Melanocyte of skin (primary cell): ENCODE measurements around the gene HPS4.

DNA sequence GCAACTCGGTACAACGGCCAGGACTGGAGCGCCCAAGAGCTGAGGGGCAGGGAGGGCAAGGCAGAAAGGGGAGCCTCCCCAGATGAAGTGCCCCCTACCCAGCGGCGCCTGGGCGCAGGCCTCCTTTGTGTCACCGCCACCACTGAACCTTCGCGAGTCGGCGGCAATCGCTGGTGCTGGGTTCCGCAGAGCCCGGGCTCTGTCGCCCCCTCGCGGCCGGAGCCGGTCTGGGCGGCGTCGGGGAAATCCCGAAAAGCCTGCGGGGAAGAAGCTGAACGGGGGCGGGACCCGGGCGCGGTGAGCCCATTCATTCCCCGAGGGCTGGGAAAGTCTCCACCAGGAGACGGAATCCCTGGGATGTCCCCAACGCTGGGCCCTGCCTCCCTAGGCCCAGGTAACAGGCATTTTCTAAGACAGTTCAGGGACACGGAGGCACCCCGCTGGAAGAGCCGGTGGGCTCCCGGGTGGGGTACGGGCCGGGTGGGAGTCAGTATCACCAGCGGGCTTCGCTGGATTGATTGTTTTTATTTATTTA lies 8.1 kb upstream of the SLC2A11 start:
- CAGE, long polyA plus RNA, 2 experiments, result no peak in any of the 2 experiments

DNA sequence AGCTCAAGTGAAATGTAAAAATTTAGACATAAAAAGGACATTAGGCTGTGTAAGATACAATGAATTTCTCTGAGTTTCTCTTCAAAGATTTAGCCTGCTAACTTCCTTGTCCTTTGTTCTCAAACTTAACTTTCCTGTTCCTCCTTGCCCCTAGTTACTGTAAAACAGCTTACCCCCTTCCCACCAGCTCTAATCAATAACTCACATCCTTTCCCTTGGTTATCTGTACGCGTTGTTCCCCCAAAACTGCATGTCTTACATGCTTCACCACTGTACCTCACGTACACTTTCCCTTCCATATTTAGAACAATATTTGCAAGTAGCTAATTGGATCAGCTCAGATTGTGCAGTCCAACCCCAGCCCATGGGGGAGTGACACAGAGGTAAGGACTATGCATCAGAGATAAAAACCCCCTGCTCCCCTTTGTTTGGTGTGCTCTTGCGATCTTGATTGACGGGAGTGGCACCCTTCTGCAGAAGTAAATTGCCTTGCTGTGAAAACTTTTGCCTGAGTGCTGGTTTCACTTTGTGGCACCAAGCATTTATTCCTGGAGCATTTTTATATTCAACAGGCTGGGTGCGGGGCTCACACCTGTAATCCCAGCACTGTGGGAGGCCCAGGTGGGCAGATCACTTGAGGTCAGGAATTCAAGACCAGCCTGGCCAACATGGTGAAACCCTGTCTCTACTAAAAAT lies 30.9 kb downstream of the MIF start:
- CAGE, long polyA plus RNA, 2 experiments, result no peak in any of the 2 experiments

GRCh38 chr22:24070478-24071083 lies 59.5 kb downstream of the CABIN1 start:
- CAGE, long polyA plus RNA, 2 experiments, result no peak in any of the 2 experiments

DNA sequence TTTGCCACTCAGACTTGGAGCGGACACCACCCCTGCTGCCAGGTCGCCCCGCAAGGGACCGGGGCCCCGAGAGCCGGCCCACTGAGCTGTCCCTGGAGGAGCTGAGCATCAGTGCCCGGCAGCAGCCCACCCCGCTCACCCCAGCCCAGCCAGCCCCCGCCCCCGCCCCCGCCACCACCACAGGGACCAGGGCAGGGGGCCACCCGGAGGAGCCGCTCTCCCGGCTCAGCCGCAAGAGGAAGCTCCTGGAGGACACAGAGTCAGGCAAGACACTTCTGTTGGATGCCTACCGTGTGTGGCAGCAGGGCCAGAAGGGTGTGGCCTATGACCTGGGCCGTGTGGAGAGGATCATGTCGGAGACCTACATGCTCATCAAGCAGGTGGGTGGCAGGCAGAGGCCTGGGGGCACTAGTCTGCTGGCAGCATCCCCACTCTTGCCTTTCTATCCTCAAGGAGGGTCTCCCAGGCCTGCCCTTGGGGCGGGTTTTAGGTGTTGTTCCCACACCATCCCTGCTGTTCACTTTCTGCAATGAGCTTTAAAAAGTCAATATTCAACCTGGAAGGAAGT lies 14.3 kb upstream of the SUSD2 start:
- CAGE, long polyA plus RNA, 2 experiments, result no peak in any of the 2 experiments

GRCh38 chr22:24176360-24176928 lies 4.8 kb upstream of the SUSD2 start:
- CAGE, long polyA plus RNA, 2 experiments, result no peak in any of the 2 experiments

DNA sequence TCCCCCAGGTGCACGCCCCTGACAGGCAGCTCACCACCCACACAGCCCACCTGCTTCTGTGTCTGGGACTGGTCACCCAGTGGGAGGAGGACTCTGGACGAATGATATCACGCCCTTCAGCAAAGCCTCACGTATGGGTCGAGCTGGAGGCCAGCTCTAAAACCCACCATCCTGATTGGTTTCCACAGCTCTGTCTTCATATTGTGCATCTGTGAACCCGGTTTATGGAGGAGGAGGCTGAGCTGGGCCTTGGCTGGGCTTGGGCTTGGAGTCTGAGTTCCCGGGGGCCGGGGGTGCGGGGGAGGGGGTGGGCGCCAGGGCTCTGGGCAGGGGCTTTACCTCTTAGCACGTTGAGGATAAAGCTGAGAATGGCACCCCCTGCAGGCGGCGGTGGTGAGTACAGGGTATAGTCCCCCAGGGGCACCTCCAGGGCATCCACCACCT lies 13.8 kb downstream of the GGT5 start:
- CAGE, long polyA plus RNA, 2 experiments, result no peak in any of the 2 experiments

GRCh38 chr22:24246136-24246781 lies 1.4 kb upstream of the GGT5 start:
- CAGE, long polyA plus RNA, 2 experiments, result no peak in any of the 2 experiments

GRCh38 chr22:24500127-24500934 lies 5.2 kb downstream of the UPB1 start:
- CAGE, long polyA plus RNA, 2 experiments, result no peak in any of the 2 experiments

GRCh38 chr22:24543720-24544554 lies 11.0 kb downstream of the GUCD1 start:
- CAGE, long polyA plus RNA, 2 experiments, result no peak in any of the 2 experiments

- CAGE, long polyA plus RNA, 2 experiments, result no peak in any of the 2 experiments
Measured at GRCh38 chr22:24894973-24895327, 51.5 kb downstream of the LHFPL7 start.

- CAGE, long polyA plus RNA, 2 experiments, result no peak in any of the 2 experiments
Measured at GRCh38 chr22:25007698-25007951, 55.1 kb downstream of the KIAA1671 start.

DNA sequence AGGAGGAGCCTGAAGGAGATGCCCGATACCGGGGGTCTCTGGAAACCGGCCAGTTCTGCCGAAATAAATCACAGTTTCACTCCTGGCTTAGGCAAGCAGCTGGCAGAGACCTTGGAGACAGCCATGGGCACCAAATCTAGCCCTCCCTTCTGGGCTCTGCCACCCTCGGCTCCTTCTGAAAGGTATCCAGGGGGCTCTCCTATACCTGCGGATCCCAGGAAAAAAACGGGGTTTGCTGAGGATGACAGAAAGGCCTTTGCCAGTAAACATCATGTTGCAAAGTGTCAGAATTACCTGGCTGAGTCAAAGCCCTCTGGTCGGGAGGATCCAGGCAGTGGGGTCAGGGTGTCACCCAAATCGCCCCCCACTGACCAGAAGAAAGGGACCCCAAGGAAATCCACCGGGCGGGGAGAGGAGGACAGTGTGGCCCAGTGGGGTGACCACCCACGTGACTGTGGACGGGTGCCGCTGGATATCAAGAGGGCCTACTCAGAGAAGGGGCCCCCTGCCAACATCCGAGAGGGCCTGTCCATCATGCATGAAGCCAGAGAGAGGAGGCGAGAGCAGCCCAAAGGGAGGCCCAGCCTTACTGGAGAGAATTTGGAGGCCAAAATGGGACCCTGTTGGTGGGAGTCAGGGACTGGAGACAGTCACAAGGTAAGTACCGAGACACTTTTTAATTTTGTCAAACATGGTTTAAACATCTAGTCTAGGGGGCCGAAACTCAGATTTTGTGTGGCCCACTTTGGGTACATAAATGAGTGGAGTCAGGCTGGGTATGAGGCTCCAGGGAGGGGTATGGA lies 88.6 kb downstream of the KIAA1671 start:
- CAGE, long polyA plus RNA, 2 experiments, result no peak in any of the 2 experiments

DNA sequence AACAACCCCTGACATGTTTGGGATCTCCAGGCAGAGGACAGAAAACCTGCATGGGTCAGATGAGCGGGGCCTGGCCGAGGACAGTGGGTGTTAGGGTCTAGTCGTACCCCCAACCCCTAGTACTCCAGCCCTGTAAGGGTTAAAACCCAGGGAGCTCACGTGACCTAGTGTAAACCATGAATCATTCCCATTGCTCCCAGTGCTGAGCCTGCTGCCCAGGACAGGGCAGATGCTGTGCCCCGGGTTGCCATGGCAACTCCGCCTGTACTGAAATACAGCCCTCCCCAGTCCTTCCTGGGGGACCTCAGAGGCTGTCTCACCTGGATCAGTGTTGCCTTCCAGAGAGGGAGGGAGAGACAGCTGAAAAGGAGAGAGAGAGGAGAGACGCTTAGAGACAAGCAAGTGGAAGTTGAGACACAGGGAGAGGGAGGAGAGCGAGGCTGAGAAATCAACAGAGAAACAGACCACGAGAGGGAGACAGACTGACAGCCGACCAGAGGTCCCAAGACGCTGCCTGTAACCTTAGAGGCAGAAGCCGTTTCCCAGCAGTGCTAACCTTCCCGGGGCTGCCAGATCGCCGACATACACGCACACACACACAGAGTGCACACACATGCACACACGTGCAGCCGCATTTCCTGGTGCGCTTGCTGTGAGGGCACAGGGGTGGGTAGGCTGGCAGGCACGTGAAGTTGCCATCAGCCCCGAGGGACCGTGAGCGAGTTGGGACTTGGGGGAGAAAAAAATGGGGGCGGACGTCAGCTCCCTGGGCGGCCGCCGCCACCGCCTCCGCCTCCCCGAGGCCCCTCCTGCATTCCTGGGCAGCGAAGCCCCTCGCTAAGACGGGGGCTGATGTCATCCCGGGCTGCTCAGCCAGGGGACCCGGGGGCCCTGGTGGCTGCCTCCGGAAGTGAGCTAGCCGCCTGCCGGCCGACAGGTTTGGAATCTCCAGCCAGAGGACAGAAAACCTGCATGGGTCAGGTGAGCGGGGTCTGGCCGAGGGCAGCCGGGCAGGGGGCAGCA lies 88.7 kb upstream of the CRYBB3 start:
- CAGE, long polyA plus RNA, 2 experiments, result no peak in any of the 2 experiments

DNA sequence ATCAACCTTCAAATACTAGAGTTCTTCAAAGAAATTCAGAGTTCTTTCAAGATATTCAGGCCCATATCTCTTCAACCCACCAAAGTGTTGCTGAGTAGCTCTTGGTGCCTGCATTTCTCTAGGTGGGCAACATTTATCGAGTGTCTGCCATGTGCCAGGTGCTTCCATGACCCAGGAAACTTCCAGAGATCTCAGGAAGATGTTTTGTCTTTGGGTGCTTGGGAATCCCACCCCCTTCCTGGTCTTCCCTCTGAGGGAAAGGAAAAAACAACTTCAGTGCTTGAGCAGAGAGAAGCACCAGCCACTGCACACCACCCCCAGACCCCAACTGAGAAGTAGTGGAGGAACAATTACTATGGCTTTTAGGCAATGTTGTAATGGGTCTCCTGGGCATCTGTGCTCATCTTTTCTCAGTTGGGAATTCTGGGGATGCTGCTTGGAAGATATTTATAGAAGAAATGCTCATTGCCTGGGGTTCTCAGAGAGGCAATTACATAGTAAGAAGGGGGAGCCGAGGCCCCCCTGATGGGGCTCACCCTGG lies 60.9 kb upstream of the CRYBB3 start:
- CAGE, long polyA plus RNA, 2 experiments, result no peak in any of the 2 experiments

DNA sequence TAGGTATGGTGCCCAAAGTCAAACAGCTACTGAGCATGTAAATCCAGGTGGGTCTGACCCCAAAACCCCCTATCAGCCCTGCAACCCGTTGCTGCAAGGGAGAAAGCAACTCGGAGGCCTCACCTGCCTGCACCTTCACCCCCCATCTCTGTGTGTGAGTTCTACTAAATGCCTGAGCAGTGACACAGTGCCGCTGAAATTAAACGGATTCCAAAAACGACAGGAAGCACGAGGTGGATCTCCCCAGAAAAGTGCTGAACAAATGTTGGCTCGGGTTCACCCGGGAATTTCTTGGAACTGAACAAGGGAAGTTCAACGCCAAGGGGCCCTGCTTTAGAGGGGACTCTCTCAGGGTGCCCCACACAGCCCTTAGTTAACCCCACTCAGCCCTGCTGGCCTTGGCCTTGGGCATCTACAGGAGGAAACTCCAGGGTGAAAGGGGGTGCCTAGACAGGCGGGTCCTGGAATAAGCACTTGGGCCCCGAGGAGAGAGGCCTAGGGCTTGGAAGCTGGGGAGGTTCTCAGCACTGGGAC lies 161.5 kb upstream of the GRK3 start:
- CAGE, long polyA plus RNA, 2 experiments, result no peak in any of the 2 experiments

GRCh38 chr22:25404345-25405082 lies 160.0 kb upstream of the GRK3 start:
- CAGE, long polyA plus RNA, 2 experiments, result no peak in any of the 2 experiments

DNA sequence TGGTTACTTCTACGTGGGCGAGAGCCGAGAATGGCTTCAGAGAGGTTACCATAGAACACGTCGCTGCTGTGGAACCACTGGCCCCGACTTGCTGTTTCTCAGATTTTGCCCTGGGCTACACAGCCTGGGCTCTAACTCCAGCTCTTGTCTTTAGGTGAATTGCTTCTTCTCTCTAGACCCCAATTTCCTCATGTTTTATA lies 80.6 kb upstream of the SEZ6L start:
- CAGE, long polyA plus RNA, 2 experiments, result no peak in any of the 2 experiments

GRCh38 chr22:26481614-26482618 lies 1.7 kb downstream of the HPS4 start:
- CAGE, long polyA plus RNA, 2 experiments, result no peak in any of the 2 experiments

DNA sequence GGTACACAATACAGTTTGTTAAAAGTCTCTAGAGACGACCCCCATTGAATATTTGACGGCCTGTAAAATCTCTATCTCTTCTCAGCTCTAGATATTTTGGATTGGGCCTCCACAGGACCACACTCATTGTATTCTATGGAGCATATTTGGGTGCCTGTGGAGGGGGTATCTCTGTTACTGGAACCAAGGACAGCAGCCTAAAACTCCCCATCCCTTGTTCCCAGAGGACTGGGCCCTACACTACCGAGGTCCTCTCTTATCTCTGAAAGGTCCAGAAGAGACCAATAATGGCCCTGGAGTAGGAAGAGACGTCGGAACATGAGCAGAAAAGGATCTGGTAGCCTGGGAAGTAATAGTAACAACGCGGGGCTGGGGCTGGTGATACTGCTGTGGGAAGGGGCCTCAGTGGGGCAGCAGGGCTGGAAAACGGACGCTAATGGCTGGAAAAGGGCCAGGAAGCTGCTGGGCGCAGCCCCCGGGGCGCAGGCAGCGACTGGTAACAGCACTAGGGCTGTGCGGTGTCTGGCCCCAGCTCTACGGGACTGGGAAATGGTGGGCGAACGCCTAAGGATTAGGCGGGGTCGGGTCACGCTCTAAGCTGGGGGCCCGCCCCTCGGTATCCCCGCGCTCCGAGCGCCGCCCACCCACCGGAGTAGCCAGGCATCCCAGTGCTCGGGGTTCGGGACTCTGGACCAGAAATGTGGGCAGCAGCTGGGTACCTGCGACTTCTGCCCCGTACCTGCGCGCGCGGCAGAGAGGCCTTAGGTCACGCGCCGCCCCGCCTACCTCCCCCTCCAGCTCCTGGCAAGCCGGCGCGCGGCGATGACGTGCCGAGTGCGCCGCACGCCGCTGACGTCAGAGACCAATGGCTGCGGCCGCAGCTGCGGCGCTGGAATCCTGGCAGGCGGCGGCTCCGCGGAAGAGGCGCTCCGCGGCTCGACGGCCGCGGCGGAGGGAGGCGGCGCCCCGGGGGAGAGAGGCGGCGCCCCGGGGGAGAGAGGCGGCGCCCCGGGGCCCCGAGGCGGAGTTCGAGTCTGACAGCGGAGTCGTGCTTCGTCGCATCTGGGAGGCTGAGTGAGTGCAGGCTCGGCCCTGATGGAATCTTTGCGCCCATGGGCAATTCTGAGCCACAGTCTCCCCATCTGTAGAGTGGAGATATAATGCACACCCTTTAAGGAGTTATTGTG lies at the start of gene HPS4:
Gene HPS4 (minus strand): TSS at position 758 of the 1,187 bp plus-strand sequence.
- CAGE, long polyA plus RNA, 2 experiments, result no peak in any of the 2 experiments

DNA sequence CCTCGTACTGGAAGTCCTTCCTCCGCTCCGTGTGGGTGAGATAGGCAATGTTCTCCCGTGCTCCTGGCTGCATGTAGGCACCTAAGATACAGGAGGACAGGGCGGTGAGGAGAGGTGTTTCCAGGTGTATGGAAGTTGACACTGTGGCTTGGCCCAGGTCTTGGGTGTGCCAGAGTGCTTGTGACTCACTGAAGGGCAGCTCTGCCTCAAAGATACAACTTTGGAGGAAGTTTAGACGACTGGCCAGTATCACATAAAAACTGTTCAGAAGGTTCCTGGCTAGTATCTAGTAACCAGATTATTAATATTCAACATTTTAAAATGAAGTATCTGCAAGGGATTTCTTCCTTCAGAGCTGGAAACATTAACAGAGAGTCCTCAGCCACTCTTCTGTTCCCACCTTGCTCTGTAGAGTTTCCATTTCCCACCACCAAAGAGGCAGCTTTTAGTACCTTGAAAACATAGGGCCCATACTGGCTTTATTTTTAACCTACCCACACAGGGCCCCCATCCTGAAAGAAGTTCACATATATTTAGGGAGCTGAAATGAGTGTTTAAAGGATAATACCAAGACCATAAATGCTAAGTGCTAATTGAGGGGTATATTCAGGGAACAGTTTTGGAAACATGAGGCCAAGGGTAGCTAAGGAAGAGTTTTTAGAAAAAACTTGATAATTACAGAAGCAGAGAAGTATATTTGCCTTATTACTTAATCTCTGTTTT lies 8.8 kb downstream of the SRRD start:
- CAGE, long polyA plus RNA, 2 experiments, result no peak in any of the 2 experiments